ENCODE measurements around a stretch of chr10.

- PRO-cap, result no peak
These were observed 53.9 kb upstream of the CTBP2 start for GRCh38 chr10:125081554-125082370.

- PRO-cap, result no peak
These were observed 55.5 kb upstream of the CTBP2 start for GRCh38 chr10:125083124-125084006.

DNA sequence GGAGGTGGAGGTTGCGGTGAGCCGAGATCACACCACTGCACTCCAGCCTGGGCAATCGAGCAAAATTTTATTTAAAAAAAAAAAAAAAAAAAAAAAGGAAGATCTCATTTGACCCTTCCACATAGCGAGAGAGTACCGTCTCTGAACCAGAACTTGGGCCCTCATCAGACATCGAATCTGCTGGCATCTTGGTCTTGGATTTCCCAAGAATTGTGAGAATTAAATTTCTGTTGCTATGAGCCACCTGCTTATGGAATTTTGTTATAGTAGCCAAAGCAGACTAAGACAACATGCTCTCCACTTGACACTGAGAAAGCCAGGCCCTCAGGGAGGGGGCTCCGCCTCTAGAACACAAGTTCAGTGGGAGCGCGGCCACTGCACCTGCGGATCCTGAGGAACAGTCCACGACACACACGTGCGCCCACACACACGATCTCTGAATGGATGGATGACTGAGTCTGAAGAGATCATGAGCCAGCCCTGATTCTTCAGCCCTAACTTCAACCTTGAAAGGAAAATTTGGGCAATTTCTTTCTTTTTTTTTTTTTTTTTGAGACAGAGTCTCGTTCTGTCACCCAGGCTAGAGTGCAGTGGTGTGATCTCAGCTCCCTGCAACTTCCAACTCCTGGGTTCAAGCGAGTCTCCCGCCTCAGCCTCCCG is 58.8 kb upstream of the CTBP2 start:
- PRO-cap, result no peak

- PRO-cap, result no peak
These were observed 76.7 kb upstream of the CTBP2 start for GRCh38 chr10:125104085-125105434.

GRCh38 chr10:125124804-125125503 is 97.1 kb upstream of the CTBP2 start:
- PRO-cap, result no peak

DNA sequence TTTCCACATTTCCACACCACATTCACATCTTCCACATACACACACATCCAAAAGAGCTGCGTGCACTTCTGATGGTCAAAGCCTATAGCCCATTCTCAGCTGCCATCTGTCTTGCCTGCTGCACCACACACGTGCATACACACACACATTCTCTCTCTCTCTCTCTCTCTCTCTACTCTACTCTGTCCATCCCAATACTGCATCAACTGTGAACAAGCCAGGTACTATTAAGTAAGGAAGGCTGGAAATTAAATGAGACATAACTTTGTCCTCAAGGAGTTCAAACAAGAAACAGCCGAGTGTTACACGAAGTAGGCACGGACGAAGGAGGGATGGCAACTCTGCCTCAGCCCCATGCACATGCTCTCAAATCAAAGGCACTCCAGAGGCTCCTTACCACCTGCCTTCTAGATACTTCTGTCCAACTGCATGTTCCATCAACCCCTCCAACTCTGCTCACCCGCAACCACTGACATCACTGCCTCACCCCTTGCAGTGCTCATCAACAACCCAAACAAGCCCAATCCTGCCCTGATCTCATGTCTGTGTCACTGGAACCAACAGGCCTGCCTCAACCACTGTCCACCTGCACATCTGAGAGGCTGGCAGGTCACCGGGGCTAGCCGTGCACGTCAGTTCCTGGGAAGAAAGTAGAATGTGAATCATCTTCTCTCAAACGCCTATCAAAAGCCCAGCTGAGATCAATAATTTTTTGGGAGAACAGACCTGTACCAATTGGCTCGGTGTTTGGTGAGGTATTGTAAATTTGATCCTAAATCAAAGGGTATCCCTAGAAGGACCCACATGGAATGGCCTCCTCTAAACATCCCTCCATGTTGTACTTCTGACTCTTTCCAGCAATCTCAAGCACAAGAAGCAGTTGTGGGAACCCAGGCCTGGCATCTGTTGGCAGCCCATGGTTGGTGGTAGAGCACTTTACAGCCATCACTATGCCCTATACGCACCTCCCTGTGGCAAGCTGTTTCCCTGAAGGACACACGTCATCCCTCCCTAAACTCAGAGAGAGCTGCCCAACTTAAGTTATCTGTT is 99.2 kb upstream of the CTBP2 start:
- PRO-cap, result no peak

DNA sequence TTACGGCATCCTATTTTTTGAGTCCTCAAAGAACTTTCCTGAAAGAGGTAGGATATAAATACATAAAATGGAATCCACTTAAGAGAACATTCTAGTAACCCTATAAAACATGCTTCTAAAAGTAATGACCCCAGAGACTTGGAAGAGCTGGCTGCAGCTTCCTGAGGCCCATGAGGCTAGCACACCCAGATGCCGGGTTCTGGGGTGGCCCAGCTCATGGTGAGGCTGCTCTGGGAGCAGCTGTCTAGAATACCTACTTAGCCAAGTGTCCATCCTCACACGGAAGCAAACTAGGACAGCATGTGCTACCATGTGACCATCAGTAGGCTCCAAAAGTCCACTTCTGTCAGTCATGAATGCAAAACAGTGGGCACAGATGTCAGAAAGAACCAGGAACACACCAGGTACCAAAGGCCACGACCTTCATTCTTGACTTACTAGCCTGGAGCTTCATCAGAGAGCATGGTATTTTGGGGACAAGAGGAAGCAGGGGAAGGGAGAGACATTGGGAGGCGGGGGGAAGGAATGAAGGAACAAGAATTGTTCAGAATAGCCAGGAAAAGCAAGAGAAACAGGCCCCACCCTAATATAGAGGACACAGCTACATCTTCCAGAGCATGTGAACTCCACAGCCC is 100.2 kb upstream of the CTBP2 start:
- PRO-cap, result no peak

DNA sequence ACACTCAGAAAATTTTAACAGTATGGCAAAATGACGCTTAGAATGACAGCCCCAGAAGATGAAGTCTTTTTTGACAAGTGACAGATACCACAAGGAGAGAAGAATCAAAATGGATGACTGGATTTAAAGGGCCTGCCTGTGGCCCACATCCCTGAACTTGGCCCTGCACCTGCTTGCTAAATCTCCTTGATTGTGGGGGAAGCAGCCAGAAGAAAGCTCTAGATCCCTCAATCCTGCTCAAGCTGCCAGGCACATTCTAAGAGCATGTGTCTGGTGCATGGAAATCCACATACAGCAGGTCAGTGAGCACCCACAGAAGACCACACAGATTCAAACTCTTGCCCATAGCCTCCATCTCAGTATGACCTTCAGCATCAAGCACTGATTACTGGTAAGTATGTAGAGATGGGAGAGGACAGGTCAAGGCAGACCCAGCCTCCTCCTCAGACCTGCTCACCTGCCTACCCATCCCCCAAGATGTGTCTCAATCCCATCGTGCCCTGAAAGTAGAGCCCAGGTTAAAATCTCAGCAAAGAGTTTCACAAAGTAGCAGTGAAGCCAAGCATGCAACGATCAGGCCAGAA is 105.1 kb upstream of the CTBP2 start:
- PRO-cap, result no peak

DNA sequence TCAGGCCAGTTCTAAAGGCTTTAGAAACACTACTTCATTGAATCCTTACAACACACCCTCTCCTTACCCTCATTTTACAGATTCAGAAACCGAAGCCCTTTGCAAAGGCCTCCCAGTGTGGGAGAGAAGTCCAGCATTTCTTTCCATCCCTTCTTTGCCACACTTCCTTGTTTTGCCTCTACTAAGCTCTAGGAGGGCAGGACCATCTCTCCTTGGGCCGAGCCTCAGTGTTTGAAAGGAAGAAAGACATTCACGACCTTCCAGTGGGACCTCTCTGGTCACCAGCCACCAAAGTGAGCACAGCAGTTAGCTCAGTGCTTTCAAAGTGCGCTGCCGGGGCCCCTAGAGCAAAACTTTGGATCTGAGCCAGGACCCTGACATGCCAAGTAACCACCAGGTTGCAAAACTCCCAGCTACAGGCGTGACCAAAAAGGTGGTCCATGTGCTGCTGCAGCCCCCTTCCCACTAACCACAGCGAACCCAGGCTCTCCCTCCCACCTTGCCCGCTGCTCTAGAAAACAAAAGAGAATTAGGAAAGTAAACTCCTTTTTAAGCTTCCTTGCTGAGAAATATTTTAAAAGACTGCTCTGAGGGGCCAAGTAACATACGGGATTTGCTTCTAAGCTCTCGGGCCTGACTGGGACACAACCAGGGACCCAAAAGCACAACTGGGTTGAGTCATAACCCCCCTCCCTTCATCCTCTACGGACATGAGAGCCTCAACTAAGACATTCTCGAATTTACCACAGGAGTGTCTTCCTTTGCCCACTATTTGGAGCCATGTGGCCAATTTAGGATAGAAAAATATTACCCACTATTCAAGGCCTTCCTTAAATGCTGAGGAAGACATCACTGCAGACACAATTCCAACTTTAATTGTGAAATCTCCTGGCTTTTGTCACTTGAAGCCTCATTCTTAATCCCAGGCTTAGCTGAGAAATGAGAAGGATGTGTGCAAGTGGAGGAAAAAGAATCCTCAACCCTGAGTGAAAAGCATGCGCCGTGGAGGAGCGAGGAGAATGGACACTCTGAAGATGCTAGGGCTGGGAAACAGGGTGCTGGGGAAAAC is 120.4 kb upstream of the CTBP2 start:
- PRO-cap, result no peak

DNA sequence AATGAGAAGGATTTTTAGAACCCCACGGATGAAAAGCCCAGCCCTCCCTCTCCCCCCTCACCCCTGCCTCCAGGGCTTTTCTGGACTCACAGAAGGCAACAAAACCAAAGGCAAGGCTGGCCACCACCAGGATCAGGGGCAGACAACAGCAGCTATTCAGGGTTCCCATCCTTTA is 126.2 kb upstream of the CTBP2 start:
- PRO-cap, result no peak

- PRO-cap, result no peak
These were observed 134.7 kb upstream of the CTBP2 start for GRCh38 chr10:125162388-125163056.

DNA sequence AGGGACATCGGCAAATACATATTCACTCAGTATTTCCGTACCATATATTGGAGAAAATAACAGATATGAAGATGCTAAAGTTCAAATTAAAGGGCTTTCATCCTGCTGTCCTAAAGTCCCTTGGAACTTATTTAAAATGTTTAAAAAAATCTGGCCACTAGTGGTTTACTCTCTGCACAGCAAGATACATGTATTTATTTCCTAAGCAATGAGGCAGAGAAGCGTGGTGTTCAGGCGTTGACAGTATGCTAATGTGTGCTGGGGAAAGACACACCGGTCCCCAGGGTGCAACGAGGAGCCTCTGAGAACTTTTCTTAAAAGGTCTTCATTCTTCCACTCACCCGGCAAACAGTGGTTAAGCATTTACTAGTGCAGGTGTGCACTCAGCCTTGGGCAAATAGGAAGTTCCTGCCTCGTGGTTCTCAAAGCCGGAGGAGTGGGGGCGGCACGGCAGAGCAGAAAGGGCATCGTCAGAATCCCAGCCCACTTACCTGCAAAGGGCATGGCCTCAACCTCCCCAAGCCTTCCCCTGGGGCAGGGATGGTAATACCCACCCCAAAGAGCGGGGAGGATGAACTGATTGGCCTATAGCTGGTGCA is 316.7 kb upstream of the CTBP2 start:
- PRO-cap, result no peak

DNA sequence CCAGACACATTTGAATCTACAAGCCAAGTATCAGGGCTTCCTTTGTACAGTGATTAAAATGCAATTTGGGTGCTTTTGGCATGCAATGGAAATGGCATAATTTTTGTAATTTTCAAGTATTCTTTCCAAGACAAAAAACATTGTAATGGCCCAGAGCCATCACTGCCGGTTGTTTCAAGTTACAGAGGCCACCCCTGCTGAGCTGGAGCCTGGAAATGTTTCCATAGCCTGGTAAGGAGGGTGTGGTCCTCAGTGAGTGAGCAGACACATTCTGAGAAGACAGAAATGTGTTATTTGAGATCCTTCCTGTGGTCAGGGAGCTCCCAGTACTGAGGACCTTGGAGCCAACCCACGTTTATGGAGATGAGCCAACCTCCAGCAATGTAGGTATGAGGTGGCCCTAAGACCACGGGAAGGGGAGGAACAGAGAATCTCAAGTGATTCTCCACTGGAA is 20.9 kb downstream of the TEX36 start:
- PRO-cap, result no peak

DNA sequence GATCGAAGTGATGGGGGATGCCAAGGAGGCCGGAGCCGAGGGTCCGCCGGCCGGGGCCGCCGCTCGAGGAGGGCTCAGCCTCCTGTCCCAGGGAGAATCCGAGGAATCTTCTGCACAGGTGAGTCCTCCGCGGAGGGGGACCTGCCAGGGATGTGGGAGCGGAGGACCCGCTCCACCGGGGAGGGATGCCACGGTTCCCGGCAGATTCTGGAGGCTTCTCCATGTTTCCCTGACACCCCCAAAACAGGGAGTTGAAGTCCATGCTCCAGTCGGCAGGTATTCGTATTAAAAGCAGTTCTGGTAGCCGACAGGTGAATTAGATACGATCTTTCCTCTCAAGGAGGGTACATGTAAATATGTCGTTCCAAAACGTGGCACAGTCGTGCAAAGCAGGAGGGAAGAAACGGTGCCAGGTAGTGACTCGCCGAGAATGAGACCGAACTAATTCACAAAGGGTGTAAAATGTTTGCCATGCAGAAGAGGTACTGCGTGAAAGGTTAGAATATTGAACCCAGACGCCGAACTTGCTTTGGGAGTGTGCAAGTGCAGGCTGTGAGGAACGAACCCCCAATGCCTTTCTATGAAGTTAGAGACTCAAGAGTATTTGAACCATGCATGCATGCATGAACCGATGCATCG is 408 bp downstream of the EDRF1 start:
- PRO-cap, result no peak

GRCh38 chr10:125853779-125854366 is 27.2 kb downstream of the DHX32 start:
- PRO-cap, result no peak

- PRO-cap, result no peak
These were observed 164.0 kb downstream of the FANK1 start for GRCh38 chr10:126060063-126061004.

GRCh38 chr10:126459227-126459755 is 71.0 kb upstream of the ADAM12 start:
- PRO-cap, result no peak

GRCh38 chr10:126469281-126469659 is 81.0 kb upstream of the ADAM12 start:
- PRO-cap, result no peak

DNA sequence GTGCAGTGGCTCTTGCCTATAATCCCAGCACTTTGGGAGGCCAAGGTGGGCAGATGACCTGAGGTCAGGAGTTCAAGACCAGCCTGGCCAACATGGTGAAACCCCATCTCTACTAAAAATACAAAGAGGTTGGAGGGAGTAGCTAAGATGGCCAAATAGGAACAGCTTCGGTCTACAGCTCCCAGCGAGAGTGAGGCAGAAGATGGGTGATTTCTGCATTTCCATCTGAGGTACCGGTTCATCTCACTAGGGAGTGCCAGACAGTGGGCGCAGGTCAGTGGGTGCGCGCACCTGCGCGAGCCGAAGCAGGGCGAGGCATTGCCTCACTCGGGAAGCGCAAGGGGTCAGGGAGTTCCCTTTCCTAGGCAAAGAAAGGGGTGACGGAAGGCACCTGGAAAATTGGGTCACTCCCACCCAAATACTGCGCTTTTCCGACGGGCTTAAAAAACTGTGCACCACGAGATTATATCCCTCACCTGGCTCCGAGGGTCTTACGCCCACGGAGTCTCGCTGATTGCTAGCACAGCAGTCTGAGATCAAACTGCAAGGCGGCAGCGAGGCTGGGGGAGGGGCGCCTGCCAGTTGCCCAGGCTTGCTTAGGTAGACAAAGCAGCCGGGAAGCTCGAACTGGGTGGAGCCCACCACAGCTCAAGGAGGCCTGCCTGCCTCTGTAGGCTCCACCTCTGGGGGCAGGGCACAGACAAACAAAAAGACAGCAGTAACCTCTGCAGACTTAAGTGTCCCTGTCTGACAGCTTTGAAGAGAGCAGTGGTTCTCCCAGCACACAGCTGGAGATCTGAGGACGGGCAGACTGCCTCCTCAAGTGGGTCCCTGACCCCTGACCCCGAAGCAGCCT is 23.3 kb upstream of the DOCK1 start:
- PRO-cap, result no peak

- PRO-cap, result no peak
These were observed 127.3 kb upstream of the INSYN2A start for GRCh38 chr10:127323707-127324024.